Body of pancreas (tissue), 2 donors: Measurements from ENCODE around the genes PLB1, SPDYA and WDR43.

DNA sequence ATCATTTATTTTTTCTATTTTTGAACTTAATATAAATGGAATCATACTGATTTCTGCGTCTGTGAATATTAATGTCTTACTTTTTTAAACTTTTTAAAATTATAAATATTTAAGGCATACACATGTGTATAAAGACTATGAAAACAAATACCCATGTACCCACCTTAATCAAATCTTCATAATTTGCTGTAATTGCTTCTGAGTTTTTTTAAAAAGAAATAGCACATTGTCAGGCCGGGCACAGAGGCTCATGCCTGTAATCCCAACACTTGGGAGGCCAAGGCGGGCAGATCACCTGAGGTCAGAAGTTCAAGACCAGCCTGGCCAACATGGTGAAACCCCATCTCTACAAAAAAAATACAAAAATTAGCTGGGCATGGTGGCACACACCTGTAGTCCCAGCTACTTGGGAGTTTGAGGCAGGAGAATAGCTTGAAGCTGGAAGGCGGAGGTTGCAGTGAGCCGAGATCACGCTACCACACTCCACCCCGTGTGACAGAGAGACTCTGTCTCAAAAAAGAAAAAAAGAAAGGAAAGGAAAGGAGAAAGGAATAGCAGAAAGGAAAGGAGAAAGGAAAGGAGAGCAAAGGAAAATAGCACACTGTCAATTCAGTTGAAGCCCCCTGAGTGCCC, 103.3 kb upstream of the FOSL2 start:
- PRO-cap = no peak
- RAMPAGE, long total RNA, 2 experiments = no peak in any of the 2 experiments

DNA sequence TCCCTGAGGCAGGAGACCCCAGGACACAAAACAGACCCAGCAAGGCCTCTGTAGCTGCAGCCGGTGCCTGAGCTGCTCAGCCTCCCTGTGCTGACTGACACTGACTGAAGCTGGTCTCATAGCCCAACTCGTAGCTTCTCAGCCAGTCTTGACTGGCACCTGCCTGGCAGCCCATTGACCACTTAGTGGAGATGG, 14.1 kb upstream of the FOSL2 start:
- PRO-cap = no peak
- RAMPAGE, long total RNA, 2 experiments = no peak in any of the 2 experiments

- PRO-cap = no peak
- RAMPAGE, long total RNA, 2 experiments = no peak in any of the 2 experiments
Observed at GRCh38 chr2:28389619-28389964, 3.1 kb upstream of the FOSL2 start.

DNA sequence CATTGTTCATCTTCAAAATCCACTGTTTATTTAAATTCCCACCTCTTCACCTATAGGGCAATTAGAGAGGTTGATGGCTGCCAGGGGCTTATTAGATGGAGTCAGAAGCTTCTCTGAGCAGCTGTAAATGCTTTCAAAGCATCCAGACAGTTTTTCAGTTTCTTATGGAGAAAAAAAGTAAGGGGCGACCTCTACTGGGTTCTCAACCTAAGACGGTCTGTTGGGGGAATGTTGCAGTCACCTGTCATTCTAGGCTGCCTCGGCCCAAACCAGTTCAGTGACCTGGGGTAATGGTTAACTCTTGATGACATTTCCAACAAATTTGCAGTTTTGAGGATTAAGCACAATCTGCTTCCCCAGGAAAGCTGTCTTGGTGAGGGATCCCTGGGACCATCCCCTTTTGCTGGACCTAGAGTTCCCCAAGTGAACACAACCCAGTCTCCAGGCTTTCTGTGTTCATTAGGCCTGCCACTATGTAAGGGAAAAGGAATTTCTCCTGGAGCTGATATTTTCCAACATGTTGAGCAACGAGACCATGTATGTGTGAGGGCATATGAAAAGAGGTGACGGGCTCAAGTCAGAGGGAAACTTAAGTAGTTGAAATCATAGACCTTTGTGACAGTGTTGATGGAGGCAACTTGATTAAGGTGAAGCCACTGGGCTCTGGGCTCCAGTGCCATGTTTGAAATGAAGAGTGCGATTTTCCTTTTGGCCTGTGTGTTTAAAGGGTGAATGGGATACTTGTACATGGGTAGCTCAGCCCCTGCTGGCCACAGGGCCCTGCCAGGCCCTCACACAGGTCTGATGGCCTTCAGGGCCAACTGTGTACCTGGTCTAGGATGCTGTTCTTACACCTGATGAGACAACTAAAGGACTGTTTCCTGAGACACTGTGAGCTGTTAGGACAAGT, 26.9 kb downstream of the FOSL2 start:
- PRO-cap = no peak
- RAMPAGE, long total RNA, 2 experiments = no peak in any of the 2 experiments

- PRO-cap = no peak
- RAMPAGE, long total RNA, 2 experiments = no peak in any of the 2 experiments
Observed at GRCh38 chr2:28436505-28437095, 43.9 kb downstream of the FOSL2 start.

GRCh38 chr2:28437096-28437994, 44.7 kb downstream of the FOSL2 start:
- PRO-cap = no peak
- RAMPAGE, long total RNA, 2 experiments = no peak in any of the 2 experiments

DNA sequence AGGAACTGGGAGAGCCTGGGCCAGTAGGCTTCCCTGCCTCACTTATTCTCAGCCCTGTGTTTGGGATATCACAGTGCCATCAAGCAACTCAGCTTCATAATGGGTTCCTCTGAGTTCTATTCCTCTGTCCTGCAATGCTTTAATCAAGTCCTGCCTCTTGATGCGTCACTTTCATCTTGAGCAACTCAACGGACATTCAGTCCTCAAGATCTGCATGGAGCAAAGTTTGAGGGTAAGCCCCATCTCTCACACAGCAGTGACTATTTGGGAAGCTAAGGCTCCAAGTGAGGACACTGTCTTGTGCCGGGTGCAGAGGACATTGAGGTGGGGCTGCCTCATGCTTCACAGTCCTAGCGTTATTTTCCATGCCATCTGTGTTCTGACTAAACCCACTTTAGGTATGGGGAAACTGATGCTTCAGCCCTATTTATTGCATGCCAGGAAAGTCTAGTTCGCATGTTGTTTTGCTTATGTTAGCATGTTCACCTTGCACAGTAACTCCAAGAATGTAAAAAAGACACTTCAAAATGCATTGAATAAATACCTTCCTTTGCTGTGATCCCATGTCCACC, 50.8 kb upstream of the PLB1 start:
- PRO-cap = no peak
- RAMPAGE, long total RNA, 2 experiments = no peak in any of the 2 experiments

DNA sequence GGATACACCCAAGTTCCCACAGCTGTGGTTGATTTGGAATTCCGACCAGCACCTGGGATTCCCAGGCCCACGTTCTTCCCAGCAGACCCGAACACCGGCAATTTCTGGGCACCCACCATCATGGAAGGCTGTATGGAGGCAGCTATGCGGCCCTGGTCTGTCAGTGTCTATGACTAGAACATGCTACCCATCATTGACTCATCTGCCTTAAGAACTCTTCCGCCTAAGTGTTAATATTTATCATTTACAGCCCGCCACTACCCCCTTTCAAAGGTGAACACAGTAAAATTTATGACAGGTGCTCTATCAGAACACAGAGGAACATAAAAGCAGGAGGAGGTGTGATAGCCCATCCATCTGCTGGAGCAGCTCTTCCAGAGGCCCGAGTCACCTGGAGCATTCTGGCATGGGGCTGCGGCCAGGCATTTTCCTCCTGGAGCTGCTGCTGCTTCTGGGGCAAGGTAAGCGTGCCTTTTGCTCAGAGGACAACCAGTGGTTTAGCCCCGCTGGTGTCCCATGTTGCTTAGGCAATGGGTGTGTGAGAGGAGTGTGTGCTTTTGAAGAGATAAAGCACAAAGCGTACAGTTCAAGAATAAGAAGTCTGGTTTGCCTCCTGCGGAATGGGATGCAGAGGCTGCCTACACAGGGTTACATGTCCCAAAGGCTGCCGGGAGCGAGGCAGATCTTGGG, at the start of gene PLB1:
TSS of gene PLB1 (plus strand) at position 352 of the 690 bp plus-strand sequence.
- PRO-cap = no peak
- RAMPAGE, long total RNA, 2 experiments = no peak in any of the 2 experiments

- PRO-cap = no peak
- RAMPAGE, long total RNA, 2 experiments = no peak in any of the 2 experiments
Observed at GRCh38 chr2:28606881-28607445, 111.1 kb downstream of the PLB1 start.

DNA sequence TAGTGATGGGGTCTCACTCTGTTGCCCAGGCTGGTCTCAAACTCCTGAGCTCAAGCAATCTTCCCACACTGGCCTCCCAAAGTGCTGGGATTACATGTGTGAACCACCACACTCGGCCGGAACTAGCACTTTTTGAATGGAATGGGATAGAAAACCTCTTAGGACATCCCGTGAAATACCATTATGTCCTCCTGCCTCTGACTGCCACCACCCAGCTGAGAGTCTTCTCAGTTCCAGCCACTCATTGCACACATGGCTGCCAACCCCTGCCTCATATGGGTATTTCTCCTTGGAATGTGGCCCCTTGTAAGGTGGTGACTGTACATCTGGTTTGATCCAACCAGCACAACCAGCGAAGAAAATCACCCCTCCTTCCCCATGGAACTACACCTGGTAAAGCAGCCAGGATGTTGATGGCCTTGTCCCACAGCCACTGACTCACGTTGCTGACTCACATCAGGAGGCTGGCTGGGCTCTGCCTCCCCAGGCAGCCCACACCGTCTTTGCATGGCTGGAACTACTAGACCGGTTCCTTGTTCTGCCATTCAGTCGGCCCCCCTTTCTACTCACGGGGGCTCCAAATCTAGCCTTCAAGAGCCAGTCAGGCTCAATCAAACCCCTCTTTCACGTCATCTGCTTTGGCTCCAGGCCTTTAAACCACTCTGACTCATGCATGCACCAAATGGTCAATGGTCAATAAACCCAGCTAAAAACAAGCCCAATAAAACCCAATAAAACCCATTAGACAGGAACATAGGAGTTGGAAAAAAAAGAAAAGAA, 114.7 kb downstream of the PLB1 start:
- PRO-cap = bidirectional peak, plus-strand start at position 523 of the sequence, minus-strand start at position 505 of the sequence
- RAMPAGE, long total RNA, 2 experiments = no peak in any of the 2 experiments

- PRO-cap = bidirectional peak, plus-strand start at chr2:28621355, minus-strand start at chr2:28621320; bidirectional peak, plus-strand start at chr2:28621746, minus-strand start at chr2:28621599
- RAMPAGE, long total RNA, 2 experiments = no peak in any of the 2 experiments
Observed at GRCh38 chr2:28621055-28622202, 125.6 kb downstream of the PLB1 start.

- PRO-cap = no peak
- RAMPAGE, long total RNA, 2 experiments = no peak in any of the 2 experiments
Observed at GRCh38 chr2:28639830-28640309, 111.8 kb upstream of the PPP1CB start.

DNA sequence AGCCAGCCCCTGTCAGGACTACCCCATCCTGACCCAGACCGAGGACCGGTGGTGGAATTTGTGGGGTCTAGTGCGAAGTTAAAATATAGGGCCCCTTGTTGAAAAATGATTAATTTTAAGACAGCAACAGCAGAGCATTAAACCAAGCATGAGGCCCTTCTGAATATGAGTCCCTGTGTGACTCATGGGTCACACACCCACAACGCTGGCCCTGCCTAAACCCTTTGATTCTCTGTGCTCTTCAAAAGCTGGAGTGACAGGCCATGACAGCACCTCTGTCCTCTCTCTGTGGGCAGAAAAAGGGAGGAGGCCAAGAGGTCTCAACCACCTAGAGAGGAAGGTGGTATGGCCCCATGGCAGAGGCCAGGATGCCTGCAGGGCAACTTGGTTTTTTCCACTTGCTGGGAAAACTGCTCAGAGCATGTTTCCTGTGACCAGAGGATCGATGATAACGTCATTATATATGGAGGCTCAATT, 102.2 kb upstream of the PPP1CB start:
- PRO-cap = no peak
- RAMPAGE, long total RNA, 2 experiments = no peak in any of the 2 experiments

- PRO-cap = no peak
- RAMPAGE, long total RNA, 2 experiments = no peak in any of the 2 experiments
Observed at GRCh38 chr2:28810153-28811027, at the start of gene SPDYA. Gene SPDYA (plus strand): TSS chr2:28810834.

DNA sequence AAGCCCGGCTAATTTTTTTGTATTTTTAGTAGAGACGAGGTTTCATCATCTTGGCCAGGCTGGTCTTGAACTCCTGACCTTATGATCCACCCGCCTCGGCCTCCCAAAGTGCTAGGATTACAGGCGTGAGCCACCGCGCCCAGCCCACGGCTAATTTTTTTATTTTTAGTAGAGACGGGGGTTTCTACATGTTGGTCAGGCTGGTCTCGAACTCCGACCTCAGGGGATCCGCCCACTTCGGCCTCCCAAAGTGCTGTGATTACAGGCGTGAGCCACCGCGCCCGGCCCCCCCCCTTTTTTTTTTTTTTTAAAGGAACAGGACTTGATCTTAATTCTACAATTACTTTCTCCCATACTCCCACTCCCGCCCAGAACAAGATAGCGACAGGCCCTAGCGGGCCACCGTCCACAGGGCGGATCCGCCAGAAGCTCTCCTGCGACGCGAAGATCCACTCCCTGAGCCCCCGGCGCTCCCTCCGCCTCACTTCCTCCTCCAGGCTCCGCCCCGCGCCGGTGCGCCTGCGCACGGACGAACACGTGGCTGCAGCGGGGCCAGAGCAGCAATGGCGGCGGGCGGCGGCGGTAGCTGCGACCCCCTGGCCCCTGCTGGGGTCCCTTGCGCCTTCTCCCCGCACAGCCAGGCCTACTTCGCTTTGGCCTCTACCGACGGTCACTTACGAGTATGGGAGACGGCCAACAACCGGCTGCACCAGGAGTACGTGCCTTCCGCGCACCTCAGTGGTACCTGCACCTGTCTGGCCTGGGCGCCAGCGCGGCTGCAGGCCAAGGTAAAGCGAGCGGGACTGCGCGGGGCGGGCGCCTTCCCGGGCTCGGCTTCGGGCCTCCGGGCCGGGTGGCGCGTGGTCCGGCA, at the start of gene WDR43:
TSS of gene WDR43 (plus strand) at position 532 of the 871 bp plus-strand sequence.
- PRO-cap = bidirectional peak, plus-strand start at position 555 of the sequence, minus-strand start at position 483 of the sequence
- RAMPAGE, long total RNA, 2 experiments = start-site peak on the plus strand in 2 of 2 experiments, centred at positions 544 to 553 of the sequence, 235 to 369 reads per replicate

- PRO-cap = no peak
- RAMPAGE, long total RNA, 2 experiments = no peak in any of the 2 experiments
Observed at GRCh38 chr2:28927691-28928228, 33.3 kb downstream of the WDR43 start.

GRCh38 chr2:28947675-28948644, 33.1 kb upstream of the TOGARAM2 start:
- PRO-cap = no peak
- RAMPAGE, long total RNA, 2 experiments = no peak in any of the 2 experiments

- PRO-cap = no peak
- RAMPAGE, long total RNA, 2 experiments = no peak in any of the 2 experiments
Observed at GRCh38 chr2:28949529-28950282, 31.4 kb upstream of the TOGARAM2 start.

DNA sequence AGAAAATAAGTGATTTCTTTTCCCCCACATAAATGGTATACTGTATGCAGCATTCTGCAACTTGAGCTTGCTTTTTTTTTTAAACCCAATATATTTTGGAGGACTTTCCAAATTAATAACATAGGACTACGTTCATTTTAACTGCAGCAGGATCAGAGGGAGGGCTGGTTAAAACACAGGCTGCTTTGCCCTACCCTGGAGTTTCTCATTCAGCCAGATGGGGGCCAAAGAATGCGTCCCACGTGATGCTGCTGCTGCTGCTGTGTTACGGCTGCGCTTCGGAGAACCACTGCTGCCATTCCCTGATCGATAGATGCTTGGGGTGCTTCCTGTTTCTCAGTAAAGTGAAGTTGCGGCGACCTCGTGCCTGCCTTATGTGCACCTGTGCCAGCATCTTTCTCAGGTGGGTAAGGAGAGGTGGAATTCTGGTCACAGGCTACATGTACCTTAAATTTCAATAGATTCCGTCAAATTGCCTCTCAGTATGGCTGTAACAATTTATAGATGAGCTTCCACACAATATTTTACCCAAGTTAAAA, 24.7 kb upstream of the TOGARAM2 start:
- PRO-cap = no peak
- RAMPAGE, long total RNA, 2 experiments = no peak in any of the 2 experiments

- PRO-cap = no peak
- RAMPAGE, long total RNA, 2 experiments = no peak in any of the 2 experiments
Observed at GRCh38 chr2:29013500-29014117, 32.5 kb downstream of the TOGARAM2 start.